Glomerular endothelial cell (primary cell): ENCODE measurements around a stretch of chr19.

DNA sequence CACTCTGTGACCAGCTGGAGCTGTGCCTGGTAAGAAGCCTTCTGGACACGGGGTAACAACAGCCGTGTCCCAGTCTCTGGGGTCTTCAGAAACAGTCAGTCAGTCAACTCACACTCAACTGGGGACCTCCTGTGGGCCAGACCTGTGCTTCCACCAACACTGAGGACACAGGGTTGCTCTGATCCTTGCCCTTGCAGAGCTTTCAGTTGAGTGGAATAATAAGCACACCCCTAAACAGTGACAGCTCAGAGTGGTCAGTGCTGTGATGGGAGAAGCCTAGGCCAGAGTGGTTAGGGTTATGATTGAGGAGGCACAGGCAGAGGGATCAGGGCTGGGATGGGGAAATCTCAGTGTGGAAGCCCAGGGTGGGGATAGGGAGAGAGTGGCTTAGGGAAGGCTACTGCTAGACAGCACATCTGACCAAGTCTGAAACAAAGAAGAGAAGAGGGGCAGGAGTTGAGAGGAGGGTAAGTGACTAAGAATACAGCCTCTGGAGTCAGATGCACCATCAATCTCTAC, 2.5 kb downstream of the MED29 start:
- RAMPAGE, long total RNA = no peak

DNA sequence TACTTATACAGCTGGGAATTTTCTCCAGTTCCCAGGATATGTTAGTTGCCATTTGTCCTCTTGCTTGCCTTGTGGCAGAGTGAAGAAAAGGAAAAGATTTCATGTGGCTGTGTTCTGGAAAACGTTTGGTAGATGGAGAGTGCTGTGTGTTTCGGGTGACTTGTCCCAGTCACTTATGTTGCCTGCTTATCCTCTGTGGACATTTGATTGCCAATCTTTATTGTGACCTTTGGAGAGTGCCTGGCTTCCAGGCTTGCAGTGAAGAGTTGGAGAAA, 2.6 kb downstream of the SUPT5H start:
- RAMPAGE, long total RNA = no peak

DNA sequence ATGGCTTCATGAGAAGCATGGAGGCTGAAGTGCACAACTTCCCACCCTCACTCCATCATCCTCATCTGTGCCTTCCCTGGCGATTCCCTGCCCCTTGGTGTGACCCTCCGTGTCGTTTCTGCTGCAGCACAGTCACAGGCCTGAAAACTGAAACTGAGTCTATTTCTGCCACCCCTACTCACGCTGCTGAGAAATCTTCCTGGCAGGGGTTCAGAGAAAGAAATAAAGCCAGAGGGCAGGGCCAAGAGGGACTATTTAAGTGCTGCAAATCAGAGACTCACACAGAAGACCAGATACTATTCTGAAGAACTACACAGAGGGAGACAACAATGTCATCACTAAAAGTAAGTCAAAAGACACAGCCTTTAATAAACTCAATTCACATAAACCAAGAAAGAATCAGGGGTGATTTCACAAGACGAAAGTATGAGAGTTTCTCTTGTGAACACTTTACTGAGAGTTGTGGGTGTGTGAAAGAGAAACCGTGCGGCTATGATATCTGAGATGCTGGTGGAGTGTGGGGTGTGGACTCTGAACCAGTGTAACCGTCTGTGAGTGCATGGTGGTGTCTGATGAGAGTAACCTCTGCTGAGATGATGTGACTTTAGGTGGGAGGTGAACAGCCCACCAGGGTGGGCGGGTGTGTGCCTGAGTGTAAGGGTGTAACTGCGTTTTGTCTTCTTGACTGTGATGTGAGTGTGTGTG, 23.5 kb downstream of the LGALS16 start:
- RAMPAGE, long total RNA = no peak

DNA sequence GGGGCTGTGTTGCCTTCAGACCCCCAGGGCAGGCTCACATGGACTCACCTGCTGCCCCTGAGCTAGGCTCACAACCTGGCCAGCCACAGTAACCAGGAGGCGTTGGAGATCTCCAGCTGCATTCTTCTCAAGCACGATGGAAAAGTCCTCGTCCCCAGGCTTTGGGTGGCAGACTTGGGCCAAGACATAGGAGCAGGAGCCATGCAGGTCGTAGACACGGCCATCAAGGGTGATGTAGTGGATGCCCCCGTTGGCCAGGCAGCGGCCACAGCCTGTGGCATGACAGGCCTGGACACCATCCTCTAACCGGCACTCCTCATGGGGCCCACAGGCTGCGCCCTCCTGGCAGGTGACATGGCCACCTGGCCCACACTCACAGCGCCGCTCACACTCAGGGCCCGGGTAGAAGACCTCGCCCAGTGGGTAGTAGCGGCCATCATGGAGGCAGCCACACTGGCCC, 27.0 kb upstream of the FBL start:
- RAMPAGE, long total RNA = no peak

DNA sequence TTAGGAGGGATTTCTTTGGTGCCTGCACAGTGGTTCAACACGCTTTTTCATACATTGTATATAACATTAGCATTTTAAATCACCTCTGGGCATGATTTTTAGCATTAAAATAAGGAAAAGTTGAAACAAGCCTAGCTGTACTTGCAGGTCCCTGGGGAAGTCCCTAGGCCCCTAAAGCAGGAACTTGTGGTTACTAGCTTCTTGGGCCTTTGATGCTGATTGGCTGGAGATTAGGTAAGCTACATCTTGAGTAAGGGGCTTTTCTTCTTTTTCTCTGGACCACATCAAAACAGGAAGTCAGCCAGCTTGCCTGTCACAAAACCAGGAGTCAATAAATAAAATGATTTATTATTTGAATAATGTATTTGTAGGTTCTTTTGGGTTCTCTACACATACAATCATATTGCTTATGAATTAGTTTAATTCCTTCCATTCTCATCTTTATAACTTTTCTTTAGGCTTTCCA, 17.5 kb upstream of the PSMC4 start:
- RAMPAGE, long total RNA = no peak

DNA sequence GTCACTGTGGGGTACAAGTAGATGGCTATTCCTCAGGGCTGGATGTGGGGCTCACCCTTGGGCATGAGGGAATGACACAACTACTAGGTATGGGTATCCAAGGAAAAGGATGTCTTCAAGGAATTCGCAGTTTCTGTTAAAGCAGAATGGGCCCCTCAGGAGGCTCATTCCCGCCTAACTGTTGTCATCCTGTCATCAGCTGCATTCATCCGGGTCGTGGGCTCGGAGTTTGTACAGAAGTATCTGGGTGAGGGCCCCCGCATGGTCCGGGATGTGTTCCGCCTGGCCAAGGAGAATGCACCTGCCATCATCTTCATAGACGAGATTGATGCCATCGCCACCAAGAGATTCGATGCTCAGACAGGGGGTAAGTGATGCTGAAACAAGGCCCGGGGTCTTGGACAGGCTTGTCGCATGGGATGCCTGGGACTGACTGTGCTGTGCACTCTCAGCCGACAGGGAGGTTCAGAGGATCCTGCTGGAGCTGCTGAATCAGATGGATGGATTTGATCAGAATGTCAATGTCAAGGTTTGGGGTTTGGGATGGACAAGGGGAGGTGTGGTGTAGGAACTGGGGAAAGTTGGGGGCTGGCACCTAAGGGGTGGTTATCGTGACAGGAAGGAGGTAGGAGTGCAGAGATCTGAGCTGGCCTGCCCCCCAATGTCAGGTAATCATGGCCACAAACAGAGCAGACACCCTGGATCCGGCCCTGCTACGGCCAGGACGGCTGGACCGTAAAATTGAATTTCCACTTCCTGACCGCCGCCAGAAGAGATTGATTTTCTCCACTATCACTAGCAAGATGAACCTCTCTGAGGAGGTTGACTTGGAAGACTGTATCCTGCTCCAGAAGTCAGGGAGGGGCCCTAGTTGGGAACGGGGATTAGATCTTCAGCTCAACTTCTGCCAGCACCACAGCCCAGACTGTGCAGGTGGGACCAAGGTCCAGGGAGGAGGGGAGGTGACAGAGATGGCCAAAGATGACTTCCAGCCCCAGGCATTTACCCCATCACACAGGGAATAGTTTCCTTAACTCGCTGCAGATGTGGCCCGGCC, 9.0 kb downstream of the PSMC4 start:
- RAMPAGE, long total RNA = no peak

- RAMPAGE, long total RNA = no peak
Observed at GRCh38 chr19:40091281-40091605, 500 bp upstream of the ZNF780A start.

DNA sequence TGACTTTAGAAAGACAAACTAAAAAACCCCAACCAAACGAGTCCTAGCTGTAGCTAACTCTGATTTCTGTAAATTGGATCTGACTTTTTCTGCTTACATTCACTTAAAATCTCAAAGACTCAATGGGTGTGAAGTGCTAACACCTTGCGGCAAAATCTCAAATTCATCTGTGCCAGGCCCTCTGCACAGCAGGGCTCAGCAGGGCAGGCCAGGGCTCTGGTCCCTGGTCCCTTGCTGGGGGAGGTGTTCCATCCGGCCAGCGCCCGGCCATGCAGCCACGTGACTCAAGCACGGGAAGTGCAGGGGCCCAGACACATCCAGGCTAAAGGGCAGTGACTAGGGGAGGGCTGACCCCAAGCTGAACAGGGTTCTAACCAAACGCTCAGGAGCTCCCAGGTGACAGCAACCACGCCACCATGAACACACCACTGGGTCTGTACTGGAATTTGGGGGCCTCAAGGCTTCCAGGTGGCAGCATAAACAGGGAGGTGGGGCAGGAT, 5.0 kb upstream of the CCNP start:
- RAMPAGE, long total RNA = no peak

DNA sequence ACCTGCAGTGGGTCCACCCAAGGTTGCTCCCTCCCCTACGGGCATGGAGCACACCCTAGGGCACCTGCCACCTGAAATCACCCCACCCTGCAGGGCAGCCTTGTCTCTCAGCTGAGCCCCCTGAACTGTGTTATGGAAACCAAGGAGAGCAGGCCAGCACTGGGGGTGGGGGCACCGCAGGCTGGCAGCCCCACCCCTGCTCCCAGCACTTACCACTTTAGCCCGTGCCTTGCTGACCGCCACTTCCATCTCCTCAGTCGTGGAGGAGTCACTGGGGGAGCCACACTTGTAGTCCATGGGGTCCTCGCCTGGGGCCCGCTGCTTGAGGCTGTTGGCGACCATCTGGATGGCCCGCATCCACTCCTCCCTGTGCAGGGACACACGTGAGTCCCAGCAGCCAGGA, 15.8 kb upstream of the CCNP start:
- RAMPAGE, long total RNA = no peak

GRCh38 chr19:40273382-40274332, 11.5 kb downstream of the AKT2 start:
- RAMPAGE, long total RNA = no peak

DNA sequence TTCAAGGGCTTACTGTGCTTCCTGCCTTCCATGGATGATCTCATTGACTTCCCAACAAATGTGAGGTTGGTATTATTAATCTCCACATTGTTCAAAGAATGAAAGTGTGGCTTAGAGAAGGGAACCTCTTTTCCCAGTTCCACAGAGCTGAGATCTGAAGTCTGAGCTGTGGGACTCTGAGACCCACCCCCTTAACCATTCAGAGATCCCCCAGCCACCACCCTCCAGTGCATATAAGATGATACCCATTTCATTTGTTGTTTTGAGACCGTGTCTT, 9.3 kb downstream of the PLD3 start:
- RAMPAGE, long total RNA = no peak

GRCh38 chr19:40570315-40571253, 6.1 kb upstream of the SHKBP1 start:
- RAMPAGE, long total RNA = no peak

DNA sequence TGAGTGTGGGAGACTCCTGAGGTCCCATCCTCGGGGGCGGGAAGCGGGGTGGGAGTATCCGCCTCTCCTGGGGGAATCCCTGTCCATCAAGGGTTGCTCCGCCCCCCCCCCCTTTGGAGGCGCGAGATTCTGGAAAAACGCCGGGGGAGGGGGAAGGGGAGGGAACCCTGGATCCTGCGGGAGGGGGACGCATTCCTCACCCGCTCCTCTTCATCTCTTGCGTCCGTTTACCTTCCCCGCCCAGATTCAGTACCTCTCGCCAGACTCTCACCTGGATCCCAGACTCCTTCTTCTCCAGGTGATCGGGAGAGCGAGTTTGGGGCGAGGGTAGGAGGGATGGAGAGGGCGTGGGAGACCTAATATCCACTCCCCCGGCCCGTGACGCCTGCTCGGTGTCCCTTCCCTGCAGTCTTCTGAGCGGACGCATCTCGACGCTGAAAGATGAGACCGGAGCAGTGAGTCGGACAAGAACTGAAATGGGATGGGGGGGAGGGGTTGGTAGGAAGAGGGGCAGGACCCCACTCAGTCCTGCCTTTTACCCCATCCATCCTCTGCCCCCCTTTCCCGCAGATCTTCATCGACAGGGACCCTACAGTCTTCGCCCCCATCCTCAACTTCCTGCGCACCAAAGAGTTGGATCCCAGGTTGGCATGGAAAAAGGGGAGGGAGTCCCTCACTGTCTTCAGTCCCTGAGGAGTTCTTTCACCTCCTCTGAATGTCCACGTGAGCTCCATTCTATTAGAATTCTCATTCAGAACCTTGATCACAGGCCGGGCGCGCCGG, 505 bp downstream of the SHKBP1 start:
- RAMPAGE, long total RNA = no peak

GRCh38 chr19:40578104-40578898, 1.6 kb downstream of the SHKBP1 start:
- RAMPAGE, long total RNA = no peak

GRCh38 chr19:40603023-40603389, 1.8 kb downstream of the LTBP4 start:
- RAMPAGE, long total RNA = no peak

DNA sequence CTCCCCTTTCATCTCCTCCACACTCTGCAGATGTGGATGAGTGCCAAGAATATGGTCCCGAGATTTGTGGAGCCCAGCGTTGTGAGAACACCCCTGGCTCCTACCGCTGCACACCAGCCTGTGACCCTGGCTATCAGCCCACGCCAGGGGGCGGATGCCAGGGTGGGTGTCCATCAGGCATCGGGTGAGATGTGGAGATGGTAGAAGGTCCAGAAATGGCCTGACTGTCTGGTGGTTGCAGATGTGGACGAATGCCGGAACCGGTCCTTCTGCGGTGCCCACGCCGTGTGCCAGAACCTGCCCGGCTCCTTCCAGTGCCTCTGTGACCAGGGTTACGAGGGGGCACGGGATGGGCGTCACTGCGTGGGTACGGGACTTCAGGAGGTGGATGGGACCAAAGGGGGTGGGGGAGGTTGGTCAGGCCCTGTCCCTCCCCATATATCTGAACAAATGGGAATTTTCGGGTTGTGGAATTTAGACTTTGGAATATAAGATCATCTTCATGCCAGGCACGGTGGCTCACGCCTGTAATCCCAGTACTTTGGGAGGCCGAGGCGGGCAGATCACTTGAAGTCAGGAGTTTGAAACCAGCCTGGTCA, 15.8 kb downstream of the LTBP4 start:
- RAMPAGE, long total RNA = no peak

DNA sequence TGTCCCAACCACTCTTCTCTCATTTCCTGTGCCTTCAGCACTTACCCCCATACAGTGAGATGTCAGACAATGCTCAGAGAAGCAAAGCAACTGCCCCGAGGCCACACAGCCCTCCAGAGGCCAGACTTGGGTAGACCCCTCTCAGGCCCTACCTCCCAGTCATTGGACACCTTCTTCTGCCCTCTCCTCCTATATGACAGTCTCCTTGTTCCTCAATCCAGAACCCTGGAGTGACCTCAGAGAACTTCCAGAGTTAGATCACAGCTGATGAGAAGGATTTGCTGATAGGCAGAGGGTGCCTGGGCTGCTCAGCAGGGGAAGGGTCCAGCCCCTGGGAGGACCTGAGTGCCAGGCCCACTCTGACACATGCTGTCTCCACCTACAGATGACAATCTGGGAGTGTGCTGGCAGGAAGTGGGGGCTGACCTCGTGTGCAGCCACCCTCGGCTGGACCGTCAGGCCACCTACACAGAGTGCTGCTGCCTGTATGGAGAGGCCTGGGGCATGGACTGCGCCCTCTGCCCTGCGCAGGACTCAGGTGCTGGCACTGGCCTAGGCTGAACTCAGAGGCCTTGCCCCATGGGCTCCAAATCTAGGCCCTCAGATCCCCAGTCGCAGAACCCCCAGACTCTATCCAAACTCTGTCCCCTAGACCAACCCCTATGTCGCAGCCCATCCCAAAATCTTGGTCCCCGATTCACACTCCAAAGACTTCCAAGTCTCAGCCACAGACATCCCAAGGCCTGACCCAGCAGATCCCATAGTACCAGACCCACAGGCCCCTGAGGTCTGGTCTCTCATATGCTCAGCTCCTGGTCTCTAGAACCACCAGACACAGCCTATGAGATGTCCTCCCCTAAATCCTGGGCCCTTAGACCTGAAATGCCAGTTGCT, 24.6 kb downstream of the LTBP4 start:
- RAMPAGE, long total RNA = no peak

DNA sequence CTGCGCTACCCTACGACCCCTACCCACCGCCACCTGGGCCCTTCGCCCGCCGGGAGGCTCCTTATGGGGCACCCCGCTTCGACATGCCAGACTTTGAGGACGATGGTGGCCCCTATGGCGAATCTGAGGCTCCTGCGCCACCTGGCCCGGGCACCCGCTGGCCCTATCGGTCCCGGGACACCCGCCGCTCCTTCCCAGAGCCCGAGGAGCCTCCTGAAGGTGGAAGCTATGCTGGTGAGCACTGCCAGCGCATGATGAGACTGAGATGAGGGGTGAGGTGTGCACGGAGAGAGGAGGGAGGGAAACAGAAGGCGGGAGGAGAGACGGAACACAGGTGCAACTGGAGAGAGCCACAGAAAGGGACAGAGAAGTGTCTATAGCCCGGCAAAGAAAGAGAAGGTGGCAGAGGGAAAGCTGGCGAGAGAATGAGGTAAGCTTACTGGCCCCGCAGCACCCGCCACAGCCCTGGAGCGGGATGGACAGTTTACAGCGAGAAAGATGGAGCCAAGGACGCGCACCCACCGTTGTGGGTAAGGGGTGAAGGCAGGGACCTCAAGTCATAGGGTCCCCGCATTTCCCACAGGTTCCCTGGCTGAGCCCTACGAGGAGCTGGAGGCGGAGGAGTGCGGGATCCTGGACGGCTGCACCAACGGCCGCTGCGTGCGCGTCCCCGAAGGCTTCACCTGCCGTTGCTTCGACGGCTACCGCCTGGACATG, 26.1 kb downstream of the LTBP4 start:
- RAMPAGE, long total RNA = no peak

DNA sequence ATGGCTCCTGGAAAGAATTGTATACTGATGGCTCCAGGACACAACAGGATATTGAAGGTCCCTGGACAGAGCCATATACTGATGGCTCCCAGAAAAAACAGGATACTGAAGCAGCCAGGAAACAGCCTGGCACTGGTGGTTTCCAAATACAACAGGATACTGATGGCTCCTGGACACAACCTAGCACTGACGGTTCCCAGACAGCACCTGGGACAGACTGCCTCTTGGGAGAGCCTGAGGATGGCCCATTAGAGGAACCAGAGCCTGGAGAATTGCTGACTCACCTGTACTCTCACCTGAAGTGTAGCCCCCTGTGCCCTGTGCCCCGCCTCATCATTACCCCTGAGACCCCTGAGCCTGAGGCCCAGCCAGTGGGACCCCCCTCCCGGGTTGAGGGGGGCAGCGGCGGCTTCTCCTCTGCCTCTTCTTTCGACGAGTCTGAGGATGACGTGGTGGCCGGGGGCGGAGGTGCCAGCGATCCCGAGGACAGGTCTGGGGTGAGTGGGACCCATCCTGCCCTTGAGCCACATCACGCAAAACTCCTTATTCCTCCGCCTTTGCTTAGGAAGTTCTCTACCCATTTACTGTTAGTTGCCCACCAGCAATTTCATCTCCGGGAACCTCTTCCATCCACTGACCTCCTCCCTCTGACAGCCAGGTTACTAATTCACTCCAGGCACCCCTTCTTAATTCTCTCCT, 1.0 kb downstream of the ITPKC start:
- RAMPAGE, long total RNA = no peak

GRCh38 chr19:40722150-40722670, 5.3 kb downstream of the ITPKC start:
- RAMPAGE, long total RNA = no peak